Ureter (tissue), 1 donor: Measurements from ENCODE around the genes CRELD2 and MAPK12.

DNA sequence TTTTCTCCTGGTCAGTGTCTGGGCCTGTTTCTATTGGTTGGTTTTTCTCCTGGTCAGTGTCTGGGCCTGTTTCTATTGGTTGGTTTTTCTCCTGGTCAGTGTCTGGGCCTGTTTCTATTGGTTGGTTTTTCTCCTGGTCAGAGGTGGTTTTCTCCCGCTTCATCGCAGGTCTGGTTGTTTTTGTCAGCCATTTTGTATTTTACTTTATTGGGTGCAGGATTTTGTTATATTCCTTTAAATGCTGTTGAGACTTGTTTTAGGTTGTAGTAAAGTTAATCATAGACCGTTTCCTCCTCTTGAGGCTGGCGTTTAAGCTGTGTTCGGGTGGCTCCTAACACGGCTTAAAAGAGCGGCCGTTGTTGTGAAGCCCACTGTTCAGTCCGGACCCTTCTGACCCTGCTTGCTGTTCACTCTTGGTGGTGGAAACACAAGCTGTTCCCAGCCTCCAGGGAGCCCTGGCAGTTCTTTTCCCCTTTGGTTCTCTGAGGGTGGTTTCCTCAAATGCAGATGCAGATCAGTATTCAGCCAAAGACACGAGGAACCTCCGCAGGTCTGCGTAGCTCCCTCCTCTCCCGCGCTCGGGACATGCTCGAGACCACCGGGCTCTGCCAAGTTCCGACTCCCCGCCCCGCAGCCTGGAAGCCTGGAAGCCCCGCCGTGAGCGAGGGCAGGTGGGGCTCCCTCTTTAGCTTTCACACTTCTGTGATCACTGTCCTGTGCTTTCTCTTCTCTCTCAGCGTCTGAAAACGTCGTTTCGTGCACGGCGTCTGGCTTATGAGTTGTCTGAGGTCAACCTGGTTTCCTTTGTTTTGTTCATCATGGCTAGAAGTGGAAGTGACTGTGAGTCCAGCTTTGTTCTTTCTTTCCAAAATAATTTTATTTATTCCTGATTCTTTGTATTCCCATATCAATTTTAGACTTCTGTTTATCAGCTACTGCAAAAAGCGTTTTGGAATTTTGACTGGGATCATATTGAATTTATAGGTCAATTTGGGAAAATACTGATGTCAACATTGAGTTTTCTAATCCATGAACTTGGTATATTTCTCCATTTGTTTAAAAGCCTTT is 26.5 kb downstream of the ZBED4 start:
- PRO-cap, result no peak

DNA sequence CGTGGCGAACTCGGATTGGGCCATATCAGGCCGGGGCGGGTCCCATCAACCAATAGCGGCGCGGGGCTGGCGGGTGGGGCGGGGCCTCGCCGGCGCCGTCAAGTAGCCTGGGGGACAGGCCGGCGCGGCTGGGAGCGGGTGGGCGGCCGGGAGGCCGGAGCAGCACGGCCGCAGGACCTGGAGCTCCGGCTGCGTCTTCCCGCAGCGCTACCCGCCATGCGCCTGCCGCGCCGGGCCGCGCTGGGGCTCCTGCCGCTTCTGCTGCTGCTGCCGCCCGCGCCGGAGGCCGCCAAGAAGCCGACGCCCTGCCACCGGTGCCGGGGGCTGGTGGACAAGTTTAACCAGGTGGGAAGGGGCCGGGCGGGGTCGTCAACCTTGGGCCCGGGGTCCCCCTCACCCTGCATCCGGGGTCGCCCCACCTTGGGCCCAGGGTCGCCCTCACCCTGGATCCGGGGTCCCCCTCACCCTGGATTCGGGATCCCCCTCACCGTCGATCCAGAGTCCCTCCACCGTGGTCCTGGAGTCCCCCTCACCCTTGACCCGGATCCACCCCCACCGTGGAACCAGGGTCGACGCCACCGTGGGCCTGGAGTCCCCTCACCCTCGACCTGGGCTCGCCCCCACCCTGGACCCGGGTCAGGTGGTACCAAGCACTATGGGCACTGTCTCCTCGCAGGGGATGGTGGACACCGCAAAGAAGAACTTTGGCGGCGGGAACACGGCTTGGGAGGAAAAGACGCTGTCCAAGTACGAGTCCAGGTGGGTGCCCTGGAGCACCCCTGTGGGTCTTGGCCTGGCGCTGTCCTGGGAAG is at the start of gene CRELD2:
Gene CRELD2 (plus strand): TSS at position 81 of the 812 bp plus-strand sequence.
- PRO-cap, result bidirectional peak, plus-strand start at position 131 of the sequence, minus-strand start outside the sequence

- PRO-cap, result no peak
Measured at GRCh38 chr22:49946552-49947031, 14.0 kb upstream of the PIM3 start.

GRCh38 chr22:49959550-49960387 is 803 bp upstream of the PIM3 start:
- PRO-cap, result bidirectional peak, plus-strand start at chr22:49960495, minus-strand start at chr22:49960306

GRCh38 chr22:49961659-49961930 is 1.0 kb downstream of the PIM3 start:
- PRO-cap, result no peak

DNA sequence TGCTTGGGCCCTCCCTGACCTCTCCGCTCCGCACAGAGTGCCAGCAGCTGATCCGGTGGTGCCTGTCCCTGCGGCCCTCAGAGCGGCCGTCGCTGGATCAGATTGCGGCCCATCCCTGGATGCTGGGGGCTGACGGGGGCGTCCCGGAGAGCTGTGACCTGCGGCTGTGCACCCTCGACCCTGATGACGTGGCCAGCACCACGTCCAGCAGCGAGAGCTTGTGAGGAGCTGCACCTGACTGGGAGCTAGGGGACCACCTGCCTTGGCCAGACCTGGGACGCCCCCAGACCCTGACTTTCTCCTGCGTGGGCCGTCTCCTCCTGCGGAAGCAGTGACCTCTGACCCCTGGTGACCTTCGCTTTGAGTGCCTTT is 2.3 kb downstream of the PIM3 start:
- PRO-cap, result no peak

DNA sequence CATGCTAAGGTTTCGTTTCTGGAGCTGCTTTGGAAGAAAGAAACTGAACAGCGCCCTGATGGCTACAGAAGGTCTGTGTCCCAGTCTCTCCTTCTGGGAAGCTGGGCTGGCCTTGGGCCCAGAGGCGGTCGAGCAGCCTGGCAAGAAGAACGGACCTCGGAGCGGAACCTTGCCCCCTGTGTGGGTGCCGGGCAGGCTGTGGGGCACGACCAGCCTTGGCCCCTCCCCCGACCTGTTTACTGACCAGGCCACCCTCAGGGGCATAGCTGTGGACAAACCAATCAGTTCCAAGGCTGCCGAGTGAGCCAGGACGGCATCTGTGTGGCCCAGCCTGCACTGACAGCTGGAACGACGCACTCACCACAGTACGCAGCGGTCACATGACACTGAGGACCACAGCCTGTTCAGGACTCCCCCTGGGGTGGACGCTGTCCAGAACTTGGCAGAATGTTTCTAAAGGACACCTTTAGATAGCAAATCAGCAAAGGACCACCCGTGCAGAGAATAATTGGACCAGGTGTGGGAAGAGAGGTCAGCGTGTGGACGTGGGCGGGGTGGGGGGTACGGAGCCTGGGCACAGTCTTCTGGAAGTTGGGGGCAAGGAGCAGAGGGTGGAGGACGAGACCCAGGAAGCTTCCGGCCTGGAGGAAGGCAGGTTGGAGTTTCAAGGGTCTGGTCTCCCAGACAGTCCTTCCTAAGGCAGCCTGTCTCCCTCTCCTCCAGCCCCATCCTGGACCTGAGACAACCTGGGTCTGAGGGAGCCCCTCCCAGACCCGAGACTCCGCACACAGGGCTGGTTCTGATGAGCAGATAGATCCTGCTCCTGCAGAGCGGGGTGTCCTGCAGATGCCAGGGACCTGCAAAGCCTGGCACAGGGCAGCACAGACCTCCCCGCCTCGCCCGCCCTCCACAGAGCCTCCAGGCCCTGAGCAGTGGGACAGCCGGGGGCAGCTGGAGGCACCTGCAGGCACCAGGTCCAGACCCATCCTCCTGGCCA is 7.4 kb downstream of the PIM3 start:
- PRO-cap, result no peak

GRCh38 chr22:49970394-49970726 is 9.8 kb downstream of the PIM3 start:
- PRO-cap, result no peak

DNA sequence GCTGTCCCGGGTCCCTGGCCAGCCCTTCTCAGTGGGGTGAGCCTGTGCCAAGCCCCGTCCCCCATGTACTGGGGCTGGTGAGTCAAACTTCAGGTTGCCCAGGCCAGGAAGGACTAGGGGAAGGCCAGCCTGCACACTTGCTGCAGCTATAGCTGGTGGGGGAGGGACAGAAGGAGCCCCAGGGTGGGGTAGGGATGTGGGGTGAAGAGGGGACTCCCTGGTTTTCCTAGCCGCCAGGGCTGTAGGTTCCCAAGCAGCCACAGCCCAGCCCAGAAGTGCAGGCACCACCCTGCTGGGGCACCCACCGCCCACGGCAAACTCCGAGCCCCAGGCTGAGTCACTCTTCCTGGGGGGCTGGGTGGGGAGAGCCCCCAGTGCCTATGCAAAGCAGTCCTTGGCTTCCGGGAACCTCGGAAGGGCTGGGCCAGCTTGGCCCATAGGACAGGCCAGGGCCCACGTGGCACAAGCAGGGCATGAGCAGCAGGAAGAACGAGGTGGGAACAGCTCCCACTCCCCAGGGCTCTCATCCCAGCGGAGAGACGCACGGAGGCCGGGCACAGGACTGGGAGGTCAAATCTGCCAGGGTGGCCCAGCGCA is 4.3 kb upstream of the IL17REL start:
- PRO-cap, result no peak

GRCh38 chr22:50103985-50104354 is 14.2 kb downstream of the MOV10L1 start:
- PRO-cap, result no peak

GRCh38 chr22:50116997-50117679 is 27.3 kb downstream of the MOV10L1 start:
- PRO-cap, result no peak

GRCh38 chr22:50206050-50207266 is 5.6 kb downstream of the SELENOO start:
- PRO-cap, result no peak

- PRO-cap, result bidirectional peak, plus-strand start at chr22:50261802, minus-strand start at chr22:50261683
Measured at GRCh38 chr22:50260856-50262101, at the start of gene MAPK12. TSS of gene MAPK12 (minus strand) at chr22:50261683.

GRCh38 chr22:50275072-50276216 is 5.3 kb upstream of the MAPK11 start:
- PRO-cap, result no peak

GRCh38 chr22:50279444-50279839 is 9.3 kb upstream of the MAPK11 start:
- PRO-cap, result no peak

DNA sequence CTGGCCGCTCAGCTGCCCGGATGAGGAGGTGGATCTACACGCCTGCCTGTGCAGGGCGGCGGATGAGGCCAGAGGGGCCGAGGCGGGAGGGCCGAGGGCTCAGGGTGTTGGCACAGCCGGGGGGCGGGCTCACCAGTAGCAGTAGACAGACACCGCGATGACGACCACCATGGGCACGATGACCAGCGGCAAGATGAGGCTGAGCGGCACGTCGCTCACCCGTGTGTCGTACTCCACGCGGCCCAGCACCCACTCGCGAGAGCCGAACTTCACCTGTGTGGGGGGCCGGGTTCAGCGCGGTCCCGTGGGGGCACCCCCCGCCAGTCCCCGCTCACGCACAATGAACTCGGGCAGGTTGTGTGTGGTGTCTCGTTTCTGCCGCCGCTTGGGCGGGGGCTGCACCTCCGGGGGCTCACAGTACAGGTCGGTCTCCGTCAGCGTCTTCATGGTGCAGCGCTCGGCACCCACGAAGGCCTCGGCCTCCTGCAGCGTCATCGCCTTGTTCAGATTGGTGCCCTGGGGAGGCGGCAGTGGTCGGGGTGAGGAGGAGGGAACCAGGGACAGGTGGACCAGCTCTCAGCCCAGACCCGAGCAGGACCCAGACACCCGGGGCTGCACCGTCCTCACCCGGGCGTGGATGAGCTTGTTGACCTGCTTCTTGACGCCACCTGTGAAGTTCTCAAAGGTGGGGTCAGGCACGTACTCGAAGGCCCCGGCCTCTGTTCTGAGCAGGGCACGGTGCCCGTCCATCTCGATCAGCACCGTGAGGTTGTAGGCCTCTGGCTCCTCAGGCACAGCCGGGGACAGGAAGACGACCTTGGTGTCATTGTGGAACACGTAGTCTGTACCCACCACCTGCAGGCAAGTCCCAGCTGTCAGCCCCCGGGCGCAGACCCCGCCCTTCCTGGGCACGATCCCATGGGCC is 11.3 kb upstream of the MAPK11 start:
- PRO-cap, result no peak

- PRO-cap, result no peak
Measured at GRCh38 chr22:50282183-50282809, 12.1 kb upstream of the MAPK11 start.

- PRO-cap, result no peak
Measured at GRCh38 chr22:50303697-50304501, 3.5 kb downstream of the PLXNB2 start.

- PRO-cap, result no peak
Measured at GRCh38 chr22:50377178-50377759, 34.1 kb downstream of the PPP6R2 start.

- PRO-cap, result no peak
Measured at GRCh38 chr22:50444939-50446065, 29.5 kb downstream of the SBF1 start.